OCI-LY7 (cell line): ENCODE measurements around the genes AQP9 and MINDY2.

- PRO-cap = no peak
- RAMPAGE, long total RNA = no peak
Measured at GRCh38 chr15:57528423-57528866, 63.3 kb upstream of the MYZAP start.

GRCh38 chr15:57548762-57549198 is 42.9 kb upstream of the MYZAP start:
- PRO-cap = no peak
- RAMPAGE, long total RNA = no peak

DNA sequence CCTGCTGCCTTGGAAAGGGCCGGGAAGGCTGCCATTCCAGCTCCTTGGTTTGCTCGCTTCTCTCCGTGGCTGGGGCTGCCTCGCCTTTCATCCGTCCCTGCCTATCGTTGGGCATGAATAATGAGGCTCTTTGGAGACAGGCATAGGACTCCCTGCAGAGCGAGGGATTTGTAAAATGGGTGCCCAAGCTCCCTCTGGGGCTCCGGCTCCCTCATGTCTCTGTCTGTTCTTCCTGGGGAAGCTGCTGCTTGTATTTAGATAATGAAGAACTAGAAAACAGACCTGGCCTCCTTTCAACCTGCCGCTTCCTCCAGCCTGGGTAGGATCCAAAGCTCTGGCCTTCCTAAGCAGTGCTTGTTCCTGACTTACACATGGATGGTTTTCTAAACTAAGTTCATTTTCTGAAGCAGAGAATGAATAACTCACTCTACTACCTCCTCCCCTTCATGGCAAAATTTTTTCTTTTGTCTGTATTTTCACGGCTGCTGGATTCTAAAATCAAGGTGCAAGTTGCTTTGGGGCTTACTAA is 37.0 kb upstream of the MYZAP start:
- PRO-cap = no peak
- RAMPAGE, long total RNA = no peak

DNA sequence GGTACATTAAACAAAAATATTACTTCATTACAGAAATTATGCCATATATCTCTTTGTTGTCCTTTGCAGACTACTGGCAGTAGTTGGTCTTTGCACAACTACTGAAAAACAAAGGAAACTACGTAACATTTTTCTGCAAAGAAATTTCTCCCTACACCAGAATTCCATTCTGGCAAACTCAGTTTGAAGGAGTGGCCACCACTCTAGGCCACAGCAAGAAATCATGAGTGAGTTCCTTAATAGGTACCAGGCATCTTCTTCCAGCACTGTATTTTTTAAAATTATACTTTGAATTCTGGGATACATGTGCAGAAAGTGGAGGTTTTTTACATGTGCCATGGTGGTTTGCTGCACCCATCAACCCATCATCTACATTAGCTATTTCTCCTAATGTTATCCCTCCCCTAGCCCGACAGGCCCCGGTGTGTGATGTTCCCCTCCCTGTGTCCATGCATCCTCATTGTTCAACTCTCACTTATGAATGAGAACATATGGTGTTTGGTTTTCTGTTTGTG is 89.4 kb downstream of the ALDH1A2 start:
- PRO-cap = no peak
- RAMPAGE, long total RNA = no peak

- PRO-cap = no peak
- RAMPAGE, long total RNA = no peak
Measured at GRCh38 chr15:58138014-58138736, at the start of gene AQP9. Gene AQP9 (plus strand): TSS chr15:58138381.

- PRO-cap = no peak
- RAMPAGE, long total RNA = no peak
Measured at GRCh38 chr15:58279562-58280001, 141.4 kb downstream of the AQP9 start.

DNA sequence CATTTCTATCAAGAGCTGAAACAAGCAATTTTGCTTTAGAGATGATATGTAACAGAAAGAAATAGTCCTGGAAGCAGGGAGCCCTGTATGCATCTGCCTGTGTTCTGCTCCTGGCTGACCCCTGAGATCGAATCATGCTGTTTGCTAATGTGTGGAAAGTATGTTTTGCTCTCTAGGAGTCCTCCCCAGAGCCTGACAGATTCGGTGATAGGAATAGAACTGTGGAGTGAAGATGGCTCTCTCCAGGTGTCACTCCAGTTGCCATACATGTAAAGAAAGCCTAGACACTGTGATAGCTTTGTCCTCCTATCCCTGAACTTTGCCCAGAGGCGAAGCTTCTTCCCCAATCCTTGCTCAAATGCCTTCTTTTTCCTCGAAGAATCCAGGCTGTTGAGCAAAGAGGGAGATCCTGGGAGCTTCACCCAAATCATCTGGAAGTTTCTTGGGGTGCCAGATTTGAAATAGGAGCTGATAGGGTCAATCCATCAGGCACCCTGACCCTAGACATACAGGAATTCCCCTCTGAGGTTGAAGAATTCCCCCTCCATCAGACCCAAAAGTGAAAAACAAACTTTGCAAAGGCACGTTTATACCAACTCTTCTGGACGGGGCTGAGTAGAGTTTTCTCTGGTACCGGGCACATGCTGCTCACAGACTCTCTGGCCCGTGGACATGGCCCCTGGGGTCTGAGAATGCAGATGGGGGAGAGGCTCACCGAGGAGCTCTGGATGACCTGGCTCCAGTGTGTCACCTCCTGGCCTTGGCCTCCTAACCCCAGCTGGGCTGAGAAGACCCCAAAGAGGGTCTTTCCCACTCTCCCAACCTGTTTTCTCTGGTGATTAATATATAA is 11.4 kb upstream of the LIPC start:
- PRO-cap = no peak
- RAMPAGE, long total RNA = no peak

DNA sequence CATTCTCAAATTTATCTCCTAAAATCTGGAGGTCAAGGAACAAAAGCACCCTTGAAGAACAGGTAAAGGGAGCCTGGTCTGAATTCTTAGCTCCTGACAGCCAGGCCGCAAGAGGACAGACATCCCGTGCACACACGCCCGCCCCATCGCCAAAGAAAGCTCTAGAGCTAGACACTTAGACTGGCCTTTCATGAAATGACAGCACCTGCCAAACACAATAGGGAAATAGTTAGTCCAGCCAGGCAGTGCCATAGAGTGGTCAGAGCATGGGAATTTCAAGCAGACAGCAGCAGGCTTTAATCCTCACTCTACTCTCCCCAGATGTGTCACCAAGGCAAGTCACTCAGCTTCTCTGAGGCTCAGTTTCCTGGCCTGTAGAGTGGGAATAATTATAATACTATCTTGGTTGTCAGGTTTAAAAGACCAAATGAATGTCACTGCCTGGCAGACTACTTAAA is 59.3 kb downstream of the LIPC start:
- PRO-cap = no peak
- RAMPAGE, long total RNA = no peak

DNA sequence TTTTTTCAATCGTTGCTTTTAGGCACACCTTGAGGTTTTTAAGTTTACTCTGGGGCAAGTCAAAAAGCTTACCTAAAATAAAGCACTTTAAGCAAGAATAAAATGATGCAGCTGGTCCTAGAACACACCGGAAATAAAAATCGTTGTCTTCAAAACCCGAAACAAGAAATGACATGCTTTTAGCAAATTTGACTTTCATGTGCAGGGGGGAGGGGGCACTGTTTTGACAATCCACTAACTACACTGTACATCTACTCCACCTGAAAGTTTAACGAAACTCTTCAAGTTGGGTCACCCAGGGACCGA is 1.2 kb downstream of the ADAM10 start:
- PRO-cap = no peak
- RAMPAGE, long total RNA = no peak

DNA sequence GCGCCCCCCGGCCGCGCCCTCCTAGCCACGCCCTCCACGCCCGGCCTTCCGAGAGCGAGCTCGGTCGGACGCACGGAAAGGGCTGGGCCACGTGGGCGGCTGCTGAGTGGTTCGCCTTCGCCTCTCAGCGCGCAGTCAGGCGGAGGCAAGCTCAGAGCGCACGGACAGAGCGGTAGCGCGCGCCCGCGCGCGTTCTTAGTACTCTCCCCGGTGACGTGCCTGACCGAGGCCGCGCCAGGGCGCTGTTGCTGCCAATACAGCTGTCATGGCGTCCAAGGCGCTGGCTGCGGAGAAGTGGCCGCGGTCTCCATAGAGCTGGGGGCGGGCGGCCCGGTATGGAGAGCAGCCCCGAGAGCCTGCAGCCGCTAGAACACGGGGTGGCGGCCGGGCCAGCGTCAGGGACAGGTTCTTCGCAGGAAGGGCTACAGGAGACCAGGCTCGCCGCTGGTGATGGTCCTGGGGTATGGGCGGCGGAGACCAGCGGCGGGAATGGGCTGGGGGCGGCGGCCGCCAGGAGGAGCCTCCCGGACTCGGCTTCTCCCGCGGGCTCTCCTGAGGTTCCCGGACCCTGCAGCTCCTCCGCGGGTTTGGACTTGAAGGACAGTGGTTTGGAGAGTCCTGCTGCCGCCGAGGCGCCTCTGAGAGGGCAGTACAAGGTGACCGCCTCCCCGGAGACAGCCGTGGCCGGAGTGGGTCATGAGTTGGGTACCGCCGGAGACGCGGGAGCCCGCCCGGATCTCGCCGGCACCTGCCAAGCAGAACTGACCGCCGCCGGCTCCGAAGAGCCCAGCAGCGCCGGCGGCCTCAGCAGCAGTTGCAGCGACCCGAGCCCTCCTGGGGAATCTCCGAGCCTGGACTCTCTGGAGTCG is at the start of gene MINDY2:
Gene MINDY2 (plus strand): TSS at position 242 of the 869 bp plus-strand sequence.
- PRO-cap = bidirectional peak, plus-strand start at position 254 of the sequence, minus-strand start outside the sequence
- RAMPAGE, long total RNA = no peak

DNA sequence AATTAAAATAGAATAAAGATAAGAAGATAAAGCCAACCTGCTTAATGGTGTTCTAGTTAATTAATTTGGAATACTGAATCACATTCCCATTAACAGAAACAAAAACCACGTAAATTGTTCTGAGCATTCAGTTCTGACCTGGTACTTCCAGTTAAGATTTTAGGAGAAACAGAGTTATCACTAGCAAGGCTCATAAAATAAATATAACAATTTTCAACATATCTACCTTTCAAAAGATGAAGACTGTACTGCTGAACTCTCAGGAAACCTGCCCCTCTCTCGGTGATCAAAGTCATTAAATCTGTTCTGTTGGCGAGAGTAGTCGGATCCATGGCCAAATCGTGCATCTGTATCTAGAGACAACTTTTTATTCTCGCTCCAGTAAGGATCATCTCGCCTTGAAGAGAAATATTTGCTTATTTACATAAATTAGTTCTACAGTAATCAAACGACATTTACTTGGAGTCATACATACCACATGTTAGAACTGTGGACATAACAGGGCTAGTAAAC is 45.3 kb downstream of the SLTM start:
- PRO-cap = no peak
- RAMPAGE, long total RNA = no peak

DNA sequence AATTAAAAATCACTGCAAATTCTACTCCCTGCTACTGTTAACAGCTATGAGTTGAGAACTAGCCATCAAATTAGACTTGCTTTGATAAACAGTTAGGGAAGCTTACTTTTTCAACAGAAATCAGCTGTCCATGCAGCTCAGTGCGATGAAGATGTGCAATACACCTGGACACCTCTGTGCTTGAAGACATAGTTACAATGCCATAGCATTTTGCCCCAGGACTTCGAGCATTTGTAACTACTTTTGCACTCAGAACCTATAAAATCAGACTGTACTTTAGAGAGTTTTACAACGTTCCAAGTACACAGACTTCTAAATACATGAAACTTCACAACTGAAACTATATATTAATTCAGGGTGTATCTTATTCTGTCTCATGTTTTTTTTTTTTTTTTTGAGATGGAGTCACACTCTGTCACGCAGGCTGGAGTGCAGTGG is 39.1 kb downstream of the SLTM start:
- PRO-cap = no peak
- RAMPAGE, long total RNA = no peak

DNA sequence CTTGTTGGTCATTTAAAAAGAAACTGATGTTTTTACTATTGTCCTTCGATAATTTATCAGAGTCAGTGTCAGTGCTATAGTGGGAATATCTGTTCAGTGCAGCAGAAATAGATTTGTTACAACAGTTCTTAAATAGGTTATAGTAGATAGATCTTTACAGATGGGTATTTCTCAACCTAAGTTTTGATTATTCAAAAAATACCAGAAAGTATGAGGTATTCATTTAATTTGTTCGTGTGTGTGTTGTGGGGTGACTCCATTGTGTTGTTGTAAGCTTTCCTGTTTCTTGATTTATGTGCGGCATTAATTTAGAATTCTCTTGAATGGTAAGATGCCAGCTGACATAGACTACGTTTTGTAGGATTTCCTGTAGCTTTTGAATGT is 1.1 kb downstream of the RNF111 start:
- PRO-cap = no peak
- RAMPAGE, long total RNA = no peak

DNA sequence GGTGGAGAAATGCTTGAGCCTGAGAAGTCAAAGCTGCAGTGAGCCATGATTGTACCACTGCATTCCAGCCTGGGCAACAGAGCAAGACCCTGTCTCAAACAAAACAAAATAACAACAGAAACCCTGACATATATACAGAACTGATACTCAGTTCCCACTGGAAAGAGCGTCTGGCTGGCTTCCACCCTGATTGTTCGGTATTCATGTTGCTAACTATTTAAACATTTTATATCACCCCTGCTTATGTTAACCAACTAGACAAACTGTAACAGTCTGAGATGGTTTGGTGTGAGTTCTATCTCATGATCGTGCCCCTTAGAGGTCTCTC is 78.8 kb downstream of the MYO1E start:
- PRO-cap = no peak
- RAMPAGE, long total RNA = no peak

DNA sequence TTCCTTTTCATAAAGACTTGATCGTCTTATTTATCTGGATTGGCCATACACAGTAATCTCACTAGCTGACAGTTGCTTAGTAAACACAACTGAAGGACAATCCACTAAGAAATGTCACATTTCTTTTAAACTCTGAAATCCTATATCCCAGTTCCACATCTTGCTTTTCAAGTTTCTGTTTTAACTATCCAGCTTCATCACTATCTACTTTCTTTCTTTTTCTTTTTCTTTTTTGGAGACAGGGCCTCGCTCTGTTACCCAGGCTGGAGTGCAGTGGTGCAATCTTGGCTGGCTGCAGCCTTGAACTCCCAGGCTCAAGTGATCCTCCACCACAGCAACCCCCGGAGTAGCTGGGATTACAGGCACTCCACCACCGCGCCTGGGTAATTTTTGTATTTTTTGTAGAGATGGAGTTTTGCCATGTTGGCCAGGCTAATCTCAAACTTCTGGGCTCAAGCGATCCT is 39.6 kb downstream of the MYO1E start:
- PRO-cap = no peak
- RAMPAGE, long total RNA = no peak

DNA sequence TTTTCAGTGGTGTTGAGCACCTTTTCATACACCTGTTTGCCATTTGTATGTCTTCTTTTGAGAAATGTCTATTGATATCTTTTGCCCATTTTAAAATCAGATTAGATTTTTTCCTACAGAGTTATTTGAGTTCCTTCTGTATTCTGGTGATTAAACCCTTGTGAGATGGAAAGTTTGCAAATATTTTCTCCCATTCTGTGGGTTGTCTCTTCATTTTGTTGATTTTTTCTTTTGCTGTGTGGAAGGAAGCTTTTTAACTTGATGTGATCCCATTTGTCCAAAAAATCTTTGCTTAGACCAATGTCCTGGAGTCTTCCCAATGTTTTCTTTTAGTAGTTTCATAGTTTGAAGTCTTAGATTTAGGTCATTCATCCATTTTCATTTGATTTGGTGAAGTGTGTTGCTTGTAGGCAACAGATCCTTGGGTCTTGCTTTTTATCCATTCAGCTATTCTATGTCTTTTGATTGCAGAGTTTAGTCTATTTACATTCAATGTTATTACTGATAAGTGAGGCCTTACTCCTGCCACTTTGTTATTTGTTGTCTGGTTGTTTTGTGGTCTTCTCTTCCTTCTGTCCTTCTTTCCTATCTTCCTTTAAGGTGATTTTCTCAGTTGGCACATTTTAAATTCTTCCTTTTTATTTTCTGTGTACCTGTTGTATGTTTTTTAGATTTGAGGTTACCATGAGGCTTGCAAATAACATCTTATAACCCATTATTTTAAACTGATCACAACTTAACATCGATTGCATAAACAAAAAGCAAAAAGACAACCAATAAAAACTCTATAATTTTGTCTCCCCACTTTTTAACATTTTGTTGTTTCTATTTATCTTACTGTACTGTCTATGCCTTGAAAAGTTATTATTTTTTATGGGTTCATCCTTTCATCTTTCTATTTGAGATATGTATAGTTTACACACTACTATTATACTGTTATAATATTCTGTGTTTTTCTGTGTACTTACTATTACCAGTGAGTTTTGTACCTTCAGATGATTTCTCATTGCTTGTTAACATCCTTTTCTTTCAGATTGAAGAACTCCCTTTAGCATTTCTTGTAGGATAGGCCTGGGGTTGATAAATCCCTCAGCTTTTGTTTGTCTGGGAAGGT is 30.2 kb downstream of the MYO1E start:
- PRO-cap = no peak
- RAMPAGE, long total RNA = no peak

GRCh38 chr15:59353843-59354588 is 18.7 kb downstream of the MYO1E start:
- PRO-cap = no peak
- RAMPAGE, long total RNA = no peak

DNA sequence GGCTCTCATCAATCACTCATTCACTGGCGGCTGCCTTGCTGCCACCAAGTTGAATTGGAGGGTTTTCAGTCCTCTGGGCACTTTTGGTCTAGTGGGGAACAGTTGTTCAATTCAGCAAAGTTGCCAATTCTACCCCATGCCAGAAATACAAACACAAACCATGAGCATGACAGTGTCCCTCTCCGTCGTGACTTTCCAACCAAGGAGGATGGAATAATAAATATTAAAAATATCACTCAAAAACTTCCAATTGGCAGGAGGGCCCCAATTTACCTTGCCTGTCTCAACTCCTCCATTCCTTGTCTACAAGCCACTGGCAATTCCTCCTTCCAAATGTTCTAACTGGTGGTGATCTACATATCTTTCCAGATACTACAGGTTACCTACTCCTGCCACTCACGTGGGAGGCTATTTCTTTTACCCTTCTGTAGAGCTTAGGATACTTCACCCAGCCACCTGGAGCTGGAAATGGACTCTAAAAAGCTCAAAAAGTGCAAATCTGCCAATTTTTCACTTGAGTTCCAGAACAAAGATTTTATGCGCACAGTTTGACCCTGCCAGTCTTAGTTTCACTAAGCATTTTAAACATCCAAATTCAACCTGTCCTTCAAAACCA is 17.5 kb downstream of the MYO1E start:
- PRO-cap = no peak
- RAMPAGE, long total RNA = no peak

GRCh38 chr15:59516577-59517008 is 78.6 kb downstream of the FAM81A start:
- PRO-cap = bidirectional peak, plus-strand start at chr15:59516827, minus-strand start at chr15:59516793
- RAMPAGE, long total RNA = no peak

GRCh38 chr15:59524150-59524699 is 86.2 kb downstream of the FAM81A start:
- PRO-cap = bidirectional peak, plus-strand start at chr15:59524537, minus-strand start at chr15:59524455
- RAMPAGE, long total RNA = no peak